ENCODE measurements around a stretch of chr1.

GRCh38 chr1:173867517-173867935, 654 bp upstream of the ZBTB37 start:
- RAMPAGE, long total RNA = no peak
- RRBS = no CpG with 5 or more reads among the region's 20 CpGs

DNA sequence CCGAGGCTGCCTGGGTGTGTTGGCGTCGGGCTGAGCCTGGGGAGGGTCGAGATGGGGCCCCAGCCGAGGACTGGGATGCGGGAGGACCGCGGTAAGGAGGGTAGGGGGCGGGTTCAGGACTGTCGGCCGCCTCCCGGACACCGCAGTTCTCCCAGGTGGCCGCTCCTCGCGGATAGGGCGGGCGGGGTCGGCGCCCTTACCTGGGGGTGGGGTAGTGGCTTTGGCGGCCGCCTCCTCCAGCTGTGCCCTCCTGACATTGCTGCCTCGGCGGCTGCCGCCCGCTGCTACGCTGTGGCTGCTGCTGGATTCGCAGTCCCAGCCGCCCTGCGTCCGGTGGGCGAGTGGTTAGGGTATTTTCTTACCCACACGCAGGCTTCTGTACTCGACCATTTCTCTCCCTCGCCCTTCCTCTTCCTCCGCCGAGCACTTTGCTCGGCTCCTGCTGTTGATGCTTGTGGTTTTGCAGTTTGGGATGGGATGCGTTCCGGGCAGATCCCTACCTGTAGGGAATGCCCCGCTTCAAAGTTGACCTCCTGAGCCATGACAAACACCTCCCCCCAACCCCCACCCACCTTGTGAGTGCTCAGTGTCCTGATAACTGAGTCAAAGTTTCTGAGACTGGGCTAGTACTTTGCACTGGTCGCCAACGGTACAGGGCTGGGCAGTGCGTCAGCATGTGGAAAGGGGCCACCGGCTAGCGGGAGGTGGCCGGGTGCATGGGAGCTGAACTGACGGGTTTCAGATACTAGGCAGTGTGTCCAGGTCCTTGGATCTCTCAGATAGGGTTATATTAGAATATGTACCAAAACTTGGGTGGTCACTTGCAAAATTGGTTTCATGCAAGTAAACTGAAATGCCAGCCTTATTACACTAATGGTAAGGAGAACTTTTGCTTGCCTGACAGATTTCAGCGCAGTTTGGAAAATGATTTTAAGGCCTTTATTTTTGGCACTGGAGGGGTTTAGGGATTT, 682 bp downstream of the RABGAP1L start:
- RAMPAGE, long total RNA = no peak
- RRBS = no CpG with 5 or more reads among the region's 49 CpGs

DNA sequence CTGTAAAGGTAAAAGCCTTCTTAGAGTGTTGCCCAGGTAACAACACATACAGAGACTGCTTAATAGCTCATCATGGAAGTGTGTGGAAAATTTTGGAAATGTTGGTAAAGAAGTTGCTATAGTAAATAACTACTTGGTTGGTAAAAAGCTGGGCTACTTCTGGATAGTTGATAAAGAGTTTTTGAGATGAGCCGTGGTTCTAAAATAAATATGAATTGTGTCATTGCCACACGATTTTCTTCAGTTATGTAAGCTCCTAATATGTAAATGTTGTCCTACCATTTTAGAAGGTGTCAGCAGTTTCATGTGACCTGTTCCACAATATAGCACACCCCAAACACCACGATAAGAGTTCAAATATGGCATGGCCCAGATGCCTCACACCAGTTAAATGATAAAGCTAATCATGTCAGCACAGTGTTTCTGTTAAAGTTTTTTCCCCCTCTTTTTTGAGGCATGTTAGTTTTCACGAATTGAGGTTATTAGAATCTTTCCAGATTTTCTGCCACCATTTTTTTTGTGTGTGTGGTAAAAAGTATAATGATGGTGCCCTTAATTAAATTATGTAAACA, 7.5 kb downstream of the RABGAP1L start:
- RAMPAGE, long total RNA = no peak
- RRBS = no CpG with 5 or more reads among the region's 4 CpGs

DNA sequence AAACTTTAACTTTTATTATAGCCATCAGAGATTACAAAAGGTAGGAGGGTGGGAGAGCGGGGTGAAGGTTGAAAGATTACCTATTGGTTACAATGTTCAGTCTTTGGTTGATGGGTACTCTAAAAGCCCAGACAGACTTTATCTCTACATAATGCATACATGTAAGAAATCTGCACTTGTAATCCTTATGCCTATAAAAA, 111.0 kb downstream of the RABGAP1L start:
- RAMPAGE, long total RNA = no peak
- RRBS = no CpG with 5 or more reads among the region's 1 CpG

- RAMPAGE, long total RNA = no peak
- RRBS = no CpG with 5 or more reads among the region's 15 CpGs
Measured at GRCh38 chr1:174297294-174298181, 138.2 kb downstream of the RABGAP1L start.

GRCh38 chr1:174427833-174428489, 19.8 kb upstream of the GPR52 start:
- RAMPAGE, long total RNA = no peak
- RRBS = no CpG with 5 or more reads among the region's 5 CpGs

GRCh38 chr1:174772619-174772842, 227.2 kb upstream of the CACYBP start:
- RAMPAGE, long total RNA = no peak
- RRBS = no CpG with 5 or more reads among the region's 1 CpG

DNA sequence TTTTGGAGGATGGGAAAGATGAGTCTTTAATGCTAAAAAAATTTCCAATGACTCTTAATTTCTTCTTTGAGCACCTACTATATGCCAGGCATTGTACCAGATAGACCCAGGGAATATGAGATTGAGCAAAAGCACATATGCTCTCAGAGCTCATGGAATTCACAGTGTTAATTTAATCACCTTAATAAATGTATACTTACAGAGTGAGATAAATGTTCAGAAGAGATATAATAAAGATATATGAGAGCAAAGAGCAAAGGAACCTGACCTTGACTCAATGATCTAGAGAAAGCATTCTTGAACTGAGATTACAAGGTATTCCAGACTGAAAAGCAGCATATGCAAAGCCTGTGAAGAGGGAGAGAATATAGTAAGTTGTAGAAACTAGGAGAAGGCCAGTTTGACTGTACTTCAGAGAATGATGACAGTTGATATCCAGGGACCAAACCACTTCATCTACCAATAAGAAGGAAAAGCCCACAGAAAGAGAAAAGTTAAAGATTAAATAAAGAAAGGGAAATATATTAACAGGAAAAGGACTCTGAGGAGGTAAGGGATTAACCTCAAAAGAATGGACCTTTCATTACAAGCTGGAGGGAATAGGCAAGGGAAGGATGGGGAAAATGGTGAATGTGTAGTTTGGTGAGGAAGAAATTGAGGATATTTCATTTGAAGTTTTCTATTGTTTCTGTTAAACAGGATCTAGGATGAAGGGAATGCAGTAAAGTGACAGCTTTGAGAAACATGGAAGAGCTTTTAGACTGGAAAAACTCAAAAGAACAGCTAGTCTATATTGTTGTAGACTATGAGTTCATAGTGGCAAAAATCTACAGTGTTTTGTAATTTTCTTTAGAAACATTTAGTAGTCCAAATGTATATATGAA, 180.2 kb upstream of the CACYBP start:
- RAMPAGE, long total RNA = no peak

DNA sequence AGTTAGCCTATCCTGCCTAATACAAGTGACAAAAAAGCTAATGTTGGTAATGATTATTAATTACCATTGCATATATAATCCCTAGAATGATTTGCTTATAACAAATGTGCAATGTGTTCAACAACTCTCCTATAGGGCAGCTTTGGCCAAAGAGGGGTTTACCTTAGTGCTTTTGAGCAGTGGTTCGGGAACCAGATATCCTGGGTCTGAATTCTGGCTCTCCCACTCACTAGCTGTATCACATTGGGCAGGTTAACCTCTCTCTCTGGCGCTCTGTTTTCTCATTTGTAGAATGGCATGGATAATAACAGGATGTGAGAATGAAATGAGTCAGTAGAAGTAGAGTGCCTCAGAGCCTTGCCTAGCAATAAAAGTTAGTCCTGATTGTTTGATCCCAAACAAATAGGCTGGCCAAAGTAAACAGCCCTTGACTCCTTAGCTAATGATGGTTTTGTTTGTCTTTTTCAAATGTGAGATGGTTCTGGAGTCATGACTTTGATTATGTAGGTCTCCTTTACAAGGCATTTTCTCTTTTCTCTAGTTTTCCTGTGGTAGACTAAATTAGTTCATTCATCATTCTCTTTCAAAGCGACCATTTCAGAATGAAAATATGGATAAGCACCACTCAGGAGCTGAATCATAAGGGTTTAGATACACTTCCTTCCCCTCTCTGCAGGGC, 23.3 kb downstream of the KIAA0040 start:
- RAMPAGE, long total RNA = no peak
- RRBS = no CpG with 5 or more reads among the region's 3 CpGs

DNA sequence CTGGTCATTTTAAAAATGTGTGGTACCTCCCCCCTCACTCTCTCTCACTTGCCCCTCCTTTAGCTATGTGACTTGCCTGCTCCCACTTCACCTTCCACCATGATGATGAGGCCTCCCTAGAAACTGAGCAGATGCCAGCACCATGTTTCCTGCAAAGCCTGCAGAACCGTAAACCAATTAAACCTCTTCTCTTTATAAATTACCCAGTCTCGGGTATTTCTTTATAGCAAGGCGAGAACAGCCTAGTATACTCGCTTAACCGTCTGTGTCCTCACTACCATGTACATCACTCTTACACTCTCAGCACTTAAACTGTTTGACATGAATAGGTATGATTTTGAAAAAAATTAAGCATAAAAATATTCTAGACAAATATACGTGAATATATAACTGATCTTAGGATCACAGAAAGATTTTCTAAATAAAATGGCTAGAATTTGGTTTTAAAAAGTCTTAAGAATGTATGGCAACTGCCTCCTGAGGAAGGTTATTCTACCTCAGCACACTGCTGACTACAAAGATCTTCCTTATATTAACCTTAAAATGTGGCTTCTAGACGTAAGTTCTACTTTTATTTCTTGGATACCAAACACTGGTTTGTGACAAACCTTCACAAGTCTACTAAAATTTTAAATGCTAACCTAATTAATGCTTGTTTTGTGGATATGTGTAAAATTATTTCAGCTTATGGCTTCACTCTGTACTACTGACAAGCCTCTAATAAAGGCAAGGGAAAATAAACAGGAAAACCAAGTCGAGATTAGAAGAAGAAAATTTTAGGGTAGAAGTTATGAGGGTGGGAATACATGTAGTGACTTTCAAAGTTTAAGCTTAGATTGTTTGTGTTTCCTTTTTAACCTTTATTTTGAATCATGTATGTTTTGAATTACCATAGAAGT, 135.6 kb downstream of the COP1 start:
- RAMPAGE, long total RNA = no peak
- RRBS = no CpG with 5 or more reads among the region's 8 CpGs

- RAMPAGE, long total RNA = no peak
- RRBS = no CpG with 5 or more reads among the region's 1 CpG
Measured at GRCh38 chr1:176112598-176113135, 94.4 kb downstream of the COP1 start.

DNA sequence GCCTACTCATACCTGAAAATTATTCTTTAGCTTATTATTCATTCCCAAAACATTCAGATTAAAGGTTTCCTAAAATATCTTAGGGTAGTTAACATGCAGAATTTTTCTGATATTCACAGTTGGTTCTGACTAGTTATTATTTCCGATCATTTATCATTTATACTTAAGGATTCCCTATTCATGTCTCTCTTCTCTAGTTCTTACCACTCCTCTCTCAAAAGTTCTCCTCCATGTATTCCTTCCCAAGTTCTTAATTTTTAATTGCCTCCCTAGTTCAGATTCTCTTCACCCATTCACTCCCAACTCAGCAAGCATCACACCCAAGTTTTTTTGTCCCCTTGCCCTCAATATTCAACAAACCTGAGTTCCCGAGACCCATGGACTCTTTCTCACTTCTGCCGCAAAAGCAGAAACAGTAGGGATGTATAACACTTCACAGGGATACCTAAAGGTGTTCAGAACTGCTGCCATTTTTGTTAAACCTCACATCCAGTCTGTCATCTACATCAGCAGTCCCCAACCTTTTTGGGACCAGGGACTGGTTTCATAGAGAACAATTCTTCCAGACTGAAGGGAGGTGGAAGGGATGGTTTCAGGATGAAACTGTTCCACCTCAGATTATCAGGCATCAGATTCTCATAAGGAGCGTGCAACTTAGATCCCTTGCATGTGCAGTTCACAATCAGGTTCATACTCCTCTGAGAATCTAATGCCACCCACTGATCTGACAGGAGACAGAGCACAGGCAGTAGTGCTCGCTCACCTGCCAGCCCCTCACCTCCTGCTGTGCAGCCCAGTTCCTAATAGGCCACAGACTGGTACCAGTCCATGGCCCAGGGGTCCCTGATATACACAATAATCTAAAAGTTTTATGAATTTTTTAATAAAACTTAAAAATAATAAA, 32.0 kb downstream of the COP1 start:
- RAMPAGE, long total RNA = no peak
- RRBS = no CpG with 5 or more reads among the region's 5 CpGs

- RAMPAGE, long total RNA = no peak
- RRBS = no CpG with 5 or more reads among the region's 1 CpG
Measured at GRCh38 chr1:176241377-176241735, 34.3 kb upstream of the COP1 start.

- RAMPAGE, long total RNA = no peak
- RRBS = no CpG with 5 or more reads among the region's 5 CpGs
Measured at GRCh38 chr1:176801379-176801819, 338.4 kb downstream of the PAPPA2 start.

DNA sequence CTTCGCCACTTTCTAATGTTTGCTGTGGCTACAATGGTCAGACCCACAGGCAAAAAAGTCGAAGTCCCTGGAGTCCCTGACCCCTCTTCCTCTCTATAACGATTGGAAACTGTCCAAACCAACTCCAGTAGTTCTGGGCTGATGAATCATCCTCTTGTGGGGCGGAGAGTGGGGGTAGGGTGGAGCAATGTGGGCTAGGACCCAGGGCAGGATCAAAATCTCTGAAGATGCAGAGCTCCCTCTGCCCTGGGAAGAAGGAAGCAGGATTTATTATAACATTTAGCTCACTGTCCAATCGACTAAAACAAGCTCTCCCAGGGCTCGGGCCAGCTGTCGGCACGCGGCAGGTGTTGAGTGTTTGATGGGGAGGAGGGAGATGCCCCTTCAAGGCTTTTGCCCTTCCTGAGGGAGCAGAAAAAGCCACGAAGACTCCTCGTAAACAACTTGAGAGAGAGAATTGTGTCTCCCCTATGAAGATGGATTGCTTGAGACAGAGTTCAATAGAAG, 85.7 kb downstream of the BRINP2 start:
- RAMPAGE, long total RNA = no peak
- RRBS = no CpG with 5 or more reads among the region's 11 CpGs

DNA sequence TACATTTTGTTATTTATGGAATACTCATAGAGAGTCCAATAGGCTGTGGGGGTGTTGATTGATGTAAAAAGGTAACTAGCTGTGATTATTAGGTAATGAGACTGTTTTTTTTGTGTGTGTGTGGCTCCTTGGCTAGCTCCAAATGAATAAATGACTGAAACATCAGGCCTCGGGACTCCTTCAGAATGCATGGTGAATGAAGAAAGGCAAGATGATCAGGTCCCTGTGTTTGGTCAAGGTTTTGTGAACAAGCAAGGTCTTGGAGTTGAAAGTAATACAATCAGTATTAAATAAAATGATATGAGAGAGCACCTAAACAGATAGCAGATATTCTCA, 128.6 kb downstream of the SEC16B start:
- RAMPAGE, long total RNA = no peak
- RRBS = no CpG with 5 or more reads among the region's 1 CpG

DNA sequence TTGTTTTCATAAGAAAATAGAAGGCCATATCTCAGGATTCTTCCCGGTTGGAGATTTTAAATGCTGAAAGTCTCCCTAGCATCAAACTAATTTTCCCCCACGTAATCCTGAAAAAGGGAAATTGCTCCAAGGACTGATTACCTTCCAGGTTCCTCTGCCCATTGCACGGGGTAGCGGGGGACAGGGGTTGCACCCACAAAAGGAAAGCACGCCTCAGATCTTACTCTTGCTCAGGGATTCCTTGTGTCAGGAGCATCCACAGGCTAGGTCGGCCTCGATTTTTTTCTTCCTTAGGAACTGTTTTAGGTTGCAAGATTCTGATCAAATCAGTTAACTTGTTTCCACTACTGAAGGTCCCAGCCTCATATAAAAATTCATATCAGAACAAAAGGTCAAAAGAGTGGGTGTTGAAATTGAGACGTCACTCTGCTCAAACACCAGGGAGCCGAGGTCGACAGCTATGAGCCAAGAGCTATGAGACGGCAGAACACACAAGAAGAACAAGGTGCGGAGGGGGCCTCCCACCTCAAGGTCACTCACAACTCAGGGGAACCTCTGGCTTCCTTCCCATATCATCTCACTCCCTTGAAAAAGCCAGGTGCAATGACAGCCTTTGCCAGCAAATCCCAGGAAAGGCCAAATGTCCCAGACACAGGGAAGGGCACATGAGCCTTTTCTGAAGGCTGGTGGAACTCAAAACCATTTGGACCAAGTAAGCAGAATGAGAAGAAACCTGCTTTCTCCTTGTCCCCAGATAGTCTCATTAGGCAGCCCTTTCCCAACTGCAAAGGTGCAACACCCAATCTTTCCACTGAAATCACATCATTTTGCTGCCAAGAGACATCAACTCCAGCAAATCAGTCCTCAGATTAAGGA, 799 bp downstream of the SEC16B start:
- RAMPAGE, long total RNA = no peak
- RRBS = no CpG with 5 or more reads among the region's 12 CpGs

DNA sequence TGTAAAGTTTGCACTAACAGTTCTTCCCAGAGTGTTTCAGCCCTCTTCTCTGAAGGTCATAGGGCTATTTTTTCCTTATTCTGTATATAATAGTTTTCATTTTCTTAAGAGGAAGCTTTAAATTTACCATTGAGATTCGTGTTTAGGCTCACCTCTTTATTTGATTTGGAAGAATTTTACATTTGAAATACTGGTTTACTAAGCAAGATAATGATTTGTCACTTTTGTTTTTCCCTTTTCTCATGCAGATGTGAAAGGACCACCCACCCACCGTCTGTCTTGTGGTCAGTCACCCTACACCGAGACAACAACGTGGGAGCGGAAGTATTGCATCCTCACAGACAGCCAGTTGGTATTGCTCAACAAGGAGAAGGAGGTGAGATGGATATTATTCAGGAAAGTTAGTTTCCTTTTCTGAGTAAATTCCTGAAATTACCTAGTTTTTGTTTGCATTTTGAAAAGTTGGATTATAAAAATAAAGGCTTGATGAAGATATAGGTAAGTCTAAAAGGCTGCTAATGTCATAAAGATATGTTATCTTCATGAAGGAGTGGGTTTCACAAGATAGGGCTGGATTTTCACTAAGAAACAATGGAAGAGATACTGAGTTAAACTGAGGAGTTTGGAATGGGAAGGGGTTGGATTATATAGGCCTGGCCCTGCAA, 189.5 kb downstream of the RASAL2 start:
- RAMPAGE, long total RNA = no peak
- RRBS = no CpG with 5 or more reads among the region's 5 CpGs

DNA sequence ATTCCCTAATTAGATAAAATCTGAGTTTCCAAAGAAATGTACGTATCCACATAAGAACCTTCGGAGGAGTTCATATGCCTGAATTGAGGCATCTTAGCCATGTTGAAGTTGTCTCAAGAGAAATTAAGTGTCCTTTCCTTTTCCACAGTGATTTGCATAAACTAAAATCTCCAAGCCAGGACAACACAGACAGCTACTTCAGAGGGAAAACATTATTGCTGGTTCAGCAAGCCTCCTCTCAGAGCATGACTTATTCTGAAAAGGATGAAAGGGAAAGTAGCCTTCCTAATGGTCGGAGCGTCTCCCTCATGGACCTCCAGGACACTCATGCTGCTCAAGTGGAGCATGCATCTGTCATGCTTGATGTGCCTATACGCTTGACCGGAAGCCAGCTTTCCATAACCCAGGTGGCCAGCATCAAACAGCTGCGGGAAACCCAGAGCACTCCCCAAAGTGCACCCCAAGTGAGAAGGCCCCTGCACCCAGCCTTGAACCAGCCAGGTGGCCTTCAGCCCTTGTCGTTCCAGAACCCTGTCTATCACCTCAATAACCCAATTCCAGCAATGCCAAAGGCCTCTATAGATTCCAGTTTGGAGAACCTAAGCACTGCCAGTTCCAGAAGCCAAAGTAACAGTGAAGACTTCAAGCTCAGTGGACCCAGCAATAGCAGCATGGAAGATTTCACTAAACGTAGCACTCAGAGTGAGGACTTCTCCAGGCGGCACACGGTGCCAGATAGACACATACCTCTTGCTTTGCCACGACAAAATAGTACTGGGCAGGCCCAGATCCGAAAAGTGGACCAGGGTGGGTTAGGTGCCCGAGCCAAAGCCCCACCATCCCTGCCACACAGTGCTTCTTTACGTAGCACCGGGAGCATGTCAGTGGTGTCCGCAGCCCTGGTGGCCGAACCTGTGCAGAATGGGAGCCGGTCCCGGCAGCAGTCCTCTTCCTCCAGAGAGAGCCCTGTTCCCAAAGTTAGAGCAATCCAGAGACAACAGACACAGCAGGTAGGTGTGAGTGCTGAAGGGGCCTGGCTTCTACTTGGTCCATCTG, 38.9 kb downstream of the CLEC20A start:
- RAMPAGE, long total RNA = no peak
- RRBS = 97% methylated on average over 4 of the region's 20 CpGs

DNA sequence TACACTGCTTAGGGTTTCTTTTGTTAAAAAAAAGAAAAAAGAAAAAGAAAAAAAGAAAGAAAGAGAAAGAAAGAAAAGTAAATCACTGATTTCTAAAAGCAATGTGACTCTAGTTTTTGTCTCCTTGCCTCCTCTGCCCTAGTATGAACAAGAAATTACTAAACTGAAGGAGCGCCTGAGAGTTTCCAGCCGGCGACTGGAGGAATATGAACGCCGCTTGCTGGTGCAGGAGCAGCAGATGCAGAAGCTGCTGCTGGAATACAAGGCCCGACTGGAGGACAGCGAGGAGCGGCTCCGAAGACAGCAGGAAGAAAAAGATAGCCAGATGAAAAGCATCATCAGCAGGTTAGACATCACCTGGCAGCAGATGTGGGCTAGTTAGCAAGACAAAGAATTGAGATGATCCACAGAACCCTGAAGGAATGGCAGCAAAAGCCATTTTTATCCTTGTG, 31.0 kb downstream of the CLEC20A start:
- RAMPAGE, long total RNA = no peak
- RRBS = no CpG with 5 or more reads among the region's 9 CpGs